Skeletal muscle cell (primary cell): ENCODE results near the gene TBC1D4.

GRCh38 chr13:73975338-73976234, 916.8 kb downstream of the KLF5 start:
- RRBS, result no CpG with 5 or more reads among the region's 8 CpGs

DNA sequence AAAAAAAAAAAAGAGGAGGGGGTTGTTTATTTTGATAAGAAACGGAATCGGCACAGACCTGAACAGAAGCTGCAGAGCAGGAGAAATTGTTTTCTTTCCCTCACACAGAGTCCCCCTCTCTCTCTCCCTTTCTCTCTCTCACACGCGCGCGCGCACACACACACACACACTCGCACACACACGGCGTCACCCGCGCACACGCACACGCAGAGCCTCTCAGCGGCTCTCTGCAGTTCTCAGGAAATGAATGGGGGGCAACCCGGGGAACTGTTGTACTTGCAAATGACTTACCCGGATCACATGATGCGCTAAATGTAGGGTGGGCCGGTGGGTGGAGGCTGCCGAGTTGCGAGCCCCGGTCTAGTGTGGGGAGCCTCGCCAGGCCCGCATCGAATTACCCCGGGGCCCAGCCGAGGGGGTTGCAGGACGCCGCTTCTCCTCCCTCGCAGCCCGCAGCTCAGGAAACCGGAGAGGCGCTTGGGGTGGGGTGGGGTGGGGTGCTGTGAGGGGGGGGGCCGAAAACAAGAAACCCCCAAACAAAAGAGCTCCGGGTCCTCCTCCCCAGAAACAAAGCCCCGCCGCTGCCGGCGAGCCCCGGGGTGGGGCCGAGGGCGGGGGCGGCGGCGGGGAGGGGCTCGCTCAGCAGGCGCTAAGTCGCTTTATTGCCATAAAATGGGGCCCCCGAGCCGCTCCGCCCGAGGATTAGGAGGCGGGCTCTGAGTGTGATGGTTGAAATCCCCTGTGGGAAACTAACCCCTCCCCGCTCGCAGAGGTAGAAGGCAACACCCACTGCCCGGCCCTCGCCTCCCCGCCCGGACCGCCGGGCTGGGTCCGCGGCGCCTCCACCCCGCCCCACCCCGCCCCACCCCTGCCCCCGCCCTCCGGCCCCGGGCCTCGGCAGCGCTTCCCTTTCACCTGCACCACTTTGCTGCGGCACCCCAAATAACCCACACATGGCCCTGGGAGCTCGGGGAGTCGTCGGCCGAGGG, 1075.2 kb downstream of the KLF5 start:
- RRBS, result 1% methylated on average over 21 of the region's 76 CpGs

DNA sequence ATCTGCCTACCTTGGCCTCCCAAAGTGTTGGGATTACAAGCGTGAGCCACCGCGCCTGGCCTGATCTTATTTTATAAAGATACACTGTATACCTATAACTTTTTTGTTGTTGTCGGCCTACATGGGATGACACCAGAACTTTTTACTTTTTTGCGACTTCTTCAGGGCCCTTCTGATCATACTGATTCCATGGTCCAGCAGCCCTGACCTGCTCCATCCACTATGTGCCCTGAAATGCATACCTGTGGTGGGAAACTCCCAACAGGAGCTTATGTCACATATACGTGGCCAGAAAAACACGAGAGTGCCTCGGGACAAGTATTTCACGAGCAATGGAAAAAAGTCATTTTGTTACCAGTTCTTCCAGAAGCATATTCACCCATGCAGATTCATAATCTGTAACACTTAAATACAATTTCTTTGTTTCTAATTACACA, 1174.3 kb downstream of the KLF5 start:
- RRBS, result no CpG with 5 or more reads among the region's 9 CpGs

GRCh38 chr13:74287742-74287996, 1194.3 kb downstream of the TBC1D4 start:
- RRBS, result no CpG with 5 or more reads among the region's 2 CpGs

DNA sequence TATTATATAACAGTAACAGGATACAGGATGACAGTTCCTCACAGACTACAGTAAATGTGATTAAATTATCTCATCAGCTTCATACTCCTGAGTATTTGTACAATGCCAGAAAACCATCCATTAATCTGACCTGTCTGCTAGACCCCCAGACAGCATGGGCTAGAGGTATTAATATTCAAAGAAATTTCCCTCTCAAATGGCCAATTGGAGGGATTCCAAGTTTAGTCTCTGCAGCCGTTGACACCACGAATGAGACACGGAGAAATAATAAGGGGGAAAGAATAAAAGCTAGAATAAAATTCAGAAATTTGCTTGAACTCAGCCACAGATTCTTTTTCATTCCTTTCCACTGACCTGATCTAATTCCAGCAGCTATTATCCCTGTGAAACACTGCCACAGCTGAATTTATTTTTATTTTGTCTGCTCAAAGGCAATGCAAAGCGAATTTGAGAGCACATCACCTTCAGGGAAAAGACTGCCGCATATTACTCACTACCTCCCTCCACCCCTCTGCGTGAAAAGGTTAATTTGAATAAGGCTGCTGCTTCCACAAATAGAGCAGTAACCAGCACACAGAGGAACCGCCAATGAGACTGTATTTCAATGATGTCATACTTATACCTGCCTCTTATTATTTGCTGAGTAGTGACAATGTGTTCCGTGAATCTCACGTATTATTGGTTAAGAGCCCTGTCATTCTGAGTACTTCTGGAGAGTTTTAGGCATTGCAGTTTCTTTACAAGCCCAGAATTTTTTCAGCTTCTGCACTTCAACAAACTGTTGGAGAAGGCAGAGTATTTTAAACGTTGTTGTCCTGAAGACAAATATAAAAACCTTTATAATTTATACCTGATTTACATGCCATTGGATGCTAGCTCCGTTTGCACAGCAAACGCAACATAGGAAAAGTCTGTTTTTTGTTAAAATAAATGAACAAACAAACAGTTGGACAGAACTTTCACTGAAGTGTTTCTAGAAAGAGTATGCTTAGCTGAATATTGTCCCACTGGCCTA, 1191.7 kb downstream of the TBC1D4 start:
- RRBS, result no CpG with 5 or more reads among the region's 12 CpGs

GRCh38 chr13:75225837-75226730, 255.9 kb downstream of the TBC1D4 start:
- RRBS, result no CpG with 5 or more reads among the region's 15 CpGs

DNA sequence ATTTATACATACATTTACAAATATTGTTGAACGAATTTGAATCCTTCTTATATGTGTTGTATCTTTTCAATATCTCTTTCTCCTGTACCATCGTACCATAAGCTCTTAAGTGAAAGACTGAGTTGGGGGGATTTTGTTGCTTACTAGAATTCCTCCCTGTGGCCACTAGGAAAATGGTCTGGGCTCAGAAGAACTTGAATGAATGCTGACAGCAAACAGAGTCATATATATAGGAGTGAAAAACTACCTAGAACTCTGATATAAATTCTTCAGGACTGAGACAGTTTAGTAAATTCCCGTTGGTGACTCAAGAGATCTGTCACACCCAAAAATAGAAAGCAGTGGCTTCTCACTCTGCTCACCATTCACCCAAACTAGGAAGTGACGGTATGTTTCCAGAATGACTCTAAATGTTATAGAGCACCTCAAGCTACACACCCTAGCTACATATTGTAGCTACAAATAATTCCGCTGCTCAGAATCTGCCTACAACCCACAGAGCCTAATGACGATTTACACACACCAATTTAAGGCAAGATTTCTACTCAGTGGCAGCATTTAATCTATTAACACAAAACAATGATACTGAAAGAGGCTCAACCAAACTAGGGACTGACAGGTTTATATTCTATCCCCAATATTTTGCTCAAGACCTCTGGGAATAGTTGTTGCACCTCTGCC, 116.2 kb downstream of the TBC1D4 start:
- RRBS, result no CpG with 5 or more reads among the region's 6 CpGs

- RRBS, result 67% methylated on average over 1 of the region's 4 CpGs
Measured at GRCh38 chr13:75417344-75417980, 64.5 kb downstream of the TBC1D4 start.

DNA sequence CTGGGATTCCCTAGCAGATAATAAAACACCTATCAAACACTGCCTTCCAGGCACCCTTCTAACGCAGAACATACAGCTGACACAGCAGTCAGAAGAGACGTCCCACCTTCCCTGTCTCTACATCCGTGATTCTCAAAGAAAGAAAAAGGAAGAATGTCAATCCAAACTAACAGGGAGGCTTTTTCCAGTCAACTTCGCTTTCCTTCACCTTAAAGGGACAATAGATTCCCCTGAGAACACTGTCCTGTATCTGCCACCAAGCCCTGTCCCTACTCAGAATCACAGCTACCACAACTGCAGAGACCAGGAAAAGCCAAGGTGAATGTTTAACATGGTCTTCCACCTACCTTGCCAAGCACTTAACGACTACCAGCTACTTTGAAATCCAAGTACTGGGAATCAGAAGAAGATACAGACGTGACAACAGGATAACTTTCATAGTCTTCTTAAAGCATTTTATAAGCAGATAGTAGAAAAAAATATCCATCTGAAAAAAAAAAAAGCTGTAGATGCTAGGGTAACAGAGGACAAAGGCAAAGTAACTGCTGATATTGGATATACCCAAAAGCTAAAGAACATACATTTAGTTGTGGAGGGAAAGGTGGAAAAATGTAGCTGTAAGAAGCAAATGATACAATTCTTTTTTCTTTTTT, 38.4 kb downstream of the TBC1D4 start:
- RRBS, result no CpG with 5 or more reads among the region's 6 CpGs

DNA sequence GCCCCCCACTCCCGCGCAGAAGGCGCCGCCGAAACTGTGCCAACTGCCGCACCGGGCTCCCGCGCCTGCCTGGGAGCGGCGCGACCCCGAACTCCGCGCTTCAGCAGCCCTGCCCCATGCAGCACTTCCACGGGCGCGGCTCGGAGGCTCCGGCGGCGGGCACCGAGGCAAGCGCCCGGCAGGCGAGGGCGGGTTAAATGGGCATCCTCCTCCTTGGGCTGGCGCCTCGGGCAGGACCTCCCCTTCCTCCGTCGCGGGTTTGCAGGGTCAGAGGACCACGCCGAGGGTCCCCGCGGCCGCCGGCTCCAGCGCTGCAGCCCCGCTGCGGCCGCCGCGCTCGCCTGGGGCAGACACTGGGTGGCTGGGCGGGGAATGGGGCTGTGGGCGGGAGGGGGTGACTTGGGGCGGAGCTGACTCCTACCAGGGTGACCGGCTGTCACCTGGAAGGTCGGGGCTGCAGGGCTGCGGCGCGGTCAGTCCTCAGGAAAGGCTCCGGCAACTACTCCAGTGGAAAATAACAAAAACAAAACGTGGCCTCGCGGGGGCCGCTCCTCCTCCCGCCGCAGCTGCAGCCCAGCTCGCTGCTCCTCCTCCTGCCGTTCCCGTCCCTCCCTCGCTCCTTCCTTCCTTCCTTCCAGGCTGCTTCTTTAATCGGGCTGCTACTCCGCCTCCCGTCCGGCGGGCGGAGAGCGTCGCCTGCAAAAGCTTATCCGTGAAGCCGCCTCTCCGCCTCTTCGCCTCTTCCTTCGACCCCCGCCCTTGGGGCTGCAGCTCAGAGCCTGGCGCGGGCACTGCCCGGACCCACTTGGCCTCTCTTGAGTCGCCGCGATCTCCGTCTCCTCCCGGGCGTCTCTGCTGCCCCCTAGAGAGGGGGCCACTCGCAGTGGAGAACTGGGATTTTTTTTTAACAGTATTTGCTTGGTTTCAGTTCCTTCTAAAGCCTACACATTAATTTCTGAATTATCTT, at the start of gene TBC1D4:
Gene TBC1D4 (minus strand): TSS at position 355 of the 967 bp plus-strand sequence.
- RRBS, result under 1% methylated on average over 15 of the region's 88 CpGs

GRCh38 chr13:75806098-75806474, 170.0 kb downstream of the LMO7 start:
- RRBS, result no CpG with 5 or more reads among the region's 9 CpGs

GRCh38 chr13:75806490-75806852, 170.3 kb downstream of the LMO7 start:
- RRBS, result no CpG with 5 or more reads among the region's 3 CpGs

- RRBS, result no CpG with 5 or more reads among the region's 1 CpG
Measured at GRCh38 chr13:75840972-75841296, 204.8 kb downstream of the LMO7 start.

DNA sequence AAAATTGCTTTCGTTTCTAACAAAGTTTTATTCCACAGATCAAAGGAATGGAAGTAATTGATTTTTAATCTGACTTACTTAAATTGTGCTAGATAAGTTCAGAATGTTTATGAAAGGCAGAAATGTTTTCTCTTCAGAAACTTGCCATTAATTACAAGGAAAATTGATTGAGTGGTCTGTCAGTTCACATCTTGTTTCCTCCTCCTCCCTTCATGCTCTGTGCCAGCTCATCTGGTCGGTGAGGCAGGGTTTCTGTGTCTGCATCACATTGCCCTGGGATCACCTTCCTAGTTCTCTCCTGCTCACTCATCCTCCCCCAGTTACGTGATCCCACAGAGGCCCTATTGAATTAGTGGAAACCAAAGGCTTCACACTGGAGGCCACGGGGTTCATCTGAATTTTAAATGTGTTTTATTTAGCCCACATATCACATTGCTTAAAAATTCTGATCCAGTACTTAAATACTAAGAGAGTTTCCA, 378.8 kb downstream of the LMO7 start:
- RRBS, result no CpG with 5 or more reads among the region's 4 CpGs

- RRBS, result no CpG with 5 or more reads among the region's 5 CpGs
Measured at GRCh38 chr13:76825852-76826085, 60.4 kb downstream of the KCTD12 start.

DNA sequence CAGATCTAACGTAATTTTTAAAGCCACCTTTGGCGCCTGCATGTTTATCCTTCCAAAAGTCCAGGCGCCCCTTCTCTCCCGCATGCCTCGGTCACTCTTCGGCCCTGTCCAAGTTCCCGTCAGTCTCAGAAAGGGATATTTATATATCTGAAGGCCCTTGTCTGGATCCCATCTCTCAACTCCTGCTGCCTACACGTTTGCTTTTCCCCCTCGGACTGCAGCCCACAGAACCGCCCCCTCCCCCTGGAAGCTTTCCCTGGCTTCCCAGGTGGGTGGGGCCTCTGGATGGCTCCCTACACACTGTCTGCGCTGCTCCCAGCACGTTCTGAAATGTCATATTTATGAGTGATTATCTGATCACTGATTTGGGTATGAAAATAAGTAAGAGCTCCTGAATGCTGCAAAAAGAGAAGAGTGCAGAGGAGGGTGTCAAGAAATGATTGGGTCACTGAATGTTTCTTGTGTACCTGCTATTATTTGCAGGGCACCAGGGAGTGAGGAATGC, 1.1 kb upstream of the KCTD12 start:
- RRBS, result no CpG with 5 or more reads among the region's 12 CpGs

- RRBS, result no CpG with 5 or more reads among the region's 5 CpGs
Measured at GRCh38 chr13:76999348-76999896, 7.5 kb downstream of the CLN5 start.

DNA sequence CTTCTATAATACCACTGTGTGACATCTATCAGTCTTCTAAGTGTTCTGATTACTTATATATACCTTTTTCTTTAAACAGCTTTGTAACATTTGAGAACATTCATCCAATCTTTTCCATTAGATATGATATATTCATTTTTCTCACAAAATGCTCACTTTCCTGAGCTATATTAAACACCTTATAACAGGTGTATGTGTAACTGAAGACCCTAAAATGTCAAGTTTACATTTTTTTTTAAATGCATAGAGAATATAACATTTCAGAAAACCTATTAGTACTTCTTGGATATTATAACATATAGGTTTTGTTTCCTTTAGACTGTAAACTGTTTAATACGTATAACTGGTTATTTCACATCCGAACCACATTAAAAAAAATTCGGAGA, 14.7 kb downstream of the CLN5 start:
- RRBS, result no CpG with 5 or more reads among the region's 3 CpGs

GRCh38 chr13:77013194-77013915, 13.6 kb downstream of the FBXL3 start:
- RRBS, result no CpG with 5 or more reads among the region's 12 CpGs

DNA sequence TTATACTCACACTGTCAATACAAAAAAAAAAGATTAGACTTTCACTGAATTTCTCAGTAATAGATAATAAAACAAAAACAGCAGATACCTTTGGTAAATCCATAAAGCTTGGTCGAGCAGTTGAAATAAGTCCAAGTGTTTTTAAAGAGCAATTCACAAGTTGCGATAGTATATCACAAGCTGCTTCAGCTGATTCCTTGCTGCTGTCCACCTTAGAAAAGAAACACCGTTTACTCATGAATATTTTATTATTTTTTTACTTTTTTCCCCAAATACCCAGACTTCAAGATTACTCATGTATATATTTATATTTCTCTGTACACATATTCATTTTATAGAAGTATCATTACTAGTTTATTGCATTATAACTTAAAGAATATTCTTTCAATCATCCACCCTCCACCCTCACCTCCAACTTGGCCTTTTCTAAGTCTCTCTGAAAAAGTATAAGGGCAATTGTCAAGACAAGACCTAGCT, 8.4 kb downstream of the FBXL3 start:
- RRBS, result no CpG with 5 or more reads among the region's 3 CpGs